Measurements from ENCODE around the gene B3GLCT.

DNA sequence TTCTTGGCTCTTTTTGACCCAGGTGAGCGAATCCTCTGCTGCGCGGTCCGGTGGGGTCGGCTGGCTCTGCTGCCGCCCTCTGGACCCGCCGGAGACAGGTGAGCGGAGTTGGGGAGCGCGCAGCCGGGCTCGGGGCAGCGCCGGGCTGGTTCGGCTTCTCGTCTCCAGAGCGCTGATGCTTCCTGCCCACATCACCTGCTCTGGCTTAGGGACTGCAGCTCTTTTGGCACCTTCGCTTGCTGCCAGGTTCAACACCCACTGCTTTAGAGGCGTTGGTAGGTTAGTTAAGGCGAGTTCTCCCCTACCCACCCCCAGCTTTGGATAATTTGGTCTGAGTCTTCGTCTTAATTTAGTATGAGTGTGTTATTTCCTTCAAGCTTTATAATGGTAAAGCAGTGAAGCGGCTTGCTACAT is 458 bp downstream of the MTUS2 start:
- PRO-cap, result no peak
CAGE:
- cytosol, long polyA minus RNA, result no peak
- cytosol, long polyA plus RNA, result no peak
- long polyA plus RNA, result no peak
- nucleus, long polyA minus RNA, result no peak
- nucleus, long polyA plus RNA, result no peak

- PRO-cap, result no peak
CAGE:
- cytosol, long polyA minus RNA, result no peak
- cytosol, long polyA plus RNA, result no peak
- long polyA plus RNA, result no peak
- nucleus, long polyA minus RNA, result no peak
- nucleus, long polyA plus RNA, result no peak
Measured at GRCh38 chr13:28983521-28983987, 163.4 kb downstream of the MTUS2 start.

- PRO-cap, result no peak
CAGE:
- cytosol, long polyA minus RNA, result no peak
- cytosol, long polyA plus RNA, result no peak
- long polyA plus RNA, result no peak
- nucleus, long polyA minus RNA, result no peak
- nucleus, long polyA plus RNA, result no peak
Measured at GRCh38 chr13:29428152-29429290, 167.0 kb downstream of the SLC7A1 start.

DNA sequence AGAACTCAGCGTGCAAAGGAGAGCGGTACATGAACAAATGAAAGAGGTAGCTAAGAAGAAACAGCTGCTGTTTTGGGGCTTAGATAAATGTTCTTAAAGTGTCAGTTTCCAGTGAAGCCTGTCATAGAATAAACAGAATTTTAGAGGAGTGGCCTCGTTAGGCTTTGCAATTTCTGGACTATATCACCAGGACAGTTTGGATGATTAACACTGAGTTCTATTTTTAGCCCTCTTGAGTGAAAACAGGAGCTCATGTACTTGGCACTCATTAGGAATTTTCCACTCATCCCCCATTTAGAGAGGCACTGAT is 160.5 kb downstream of the SLC7A1 start:
- PRO-cap, result no peak
CAGE:
- cytosol, long polyA minus RNA, result no peak
- cytosol, long polyA plus RNA, result no peak
- long polyA plus RNA, result no peak
- nucleus, long polyA minus RNA, result no peak
- nucleus, long polyA plus RNA, result no peak

- PRO-cap, result no peak
CAGE:
- cytosol, long polyA minus RNA, result no peak
- cytosol, long polyA plus RNA, result no peak
- long polyA plus RNA, result no peak
- nucleus, long polyA minus RNA, result no peak
- nucleus, long polyA plus RNA, result no peak
Measured at GRCh38 chr13:29848536-29848905, 1.9 kb downstream of the UBL3 start.

- PRO-cap, result bidirectional peak, plus-strand start at chr13:29850028, minus-strand start at chr13:29849854
CAGE:
- cytosol, long polyA minus RNA, result start-site peak on the minus strand at chr13:29849518-29849560, 20 reads; start-site peak on the minus strand at chr13:29849650-29849745, 44 reads
- cytosol, long polyA plus RNA, result start-site peak on the minus strand at chr13:29849644-29849658, 32 and 17 reads in 2 replicates
- long polyA plus RNA, result no peak
- nucleus, long polyA minus RNA, result start-site peak on the minus strand at chr13:29849431-29849518, 19 reads; start-site peak on the minus strand at chr13:29849654-29849691, 20 reads; start-site peak on the minus strand at chr13:29849854-29849867, 23 reads
- nucleus, long polyA plus RNA, result no peak
Measured at GRCh38 chr13:29849350-29850142, 871 bp downstream of the UBL3 start.

DNA sequence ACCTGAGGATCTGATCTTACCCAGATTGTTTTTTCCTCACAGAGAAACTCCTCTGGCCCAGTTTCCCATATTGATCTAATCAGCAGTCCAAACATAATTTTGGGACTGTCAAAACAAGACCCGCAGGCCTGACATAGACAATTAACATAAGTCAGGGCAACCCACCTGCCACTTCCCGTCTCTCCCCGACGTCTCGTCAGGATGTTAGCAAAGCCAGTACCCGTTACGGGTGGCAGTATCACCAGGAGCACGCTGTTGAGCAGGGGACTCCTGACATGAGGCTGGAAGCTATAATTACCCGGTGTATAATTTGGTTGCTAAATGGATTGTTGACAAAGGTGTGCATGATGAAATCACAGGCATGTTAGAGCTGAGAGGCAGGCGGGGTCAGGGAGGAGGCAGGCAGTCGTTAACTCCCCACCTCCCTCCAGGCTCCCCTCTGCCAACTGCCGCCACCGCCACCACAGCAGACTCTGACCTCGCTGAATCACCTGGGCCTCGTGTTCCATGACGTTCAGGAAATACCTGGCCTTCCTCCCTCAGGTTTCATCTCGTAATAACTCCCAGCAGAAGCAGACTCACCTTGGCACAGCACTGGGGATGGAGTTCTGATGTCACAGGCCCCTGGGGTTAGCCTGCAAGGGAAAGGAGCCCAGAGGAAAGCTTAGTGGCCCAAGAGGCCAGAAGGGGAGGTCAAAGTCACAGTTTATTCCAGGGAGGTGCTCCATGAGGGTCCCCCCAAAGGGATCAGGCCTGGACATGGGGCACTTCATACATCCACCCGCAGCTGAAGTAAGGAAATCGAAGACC is 198.5 kb downstream of the KATNAL1 start:
- PRO-cap, result no peak
CAGE:
- cytosol, long polyA minus RNA, result no peak
- cytosol, long polyA plus RNA, result no peak
- long polyA plus RNA, result no peak
- nucleus, long polyA minus RNA, result no peak
- nucleus, long polyA plus RNA, result no peak

DNA sequence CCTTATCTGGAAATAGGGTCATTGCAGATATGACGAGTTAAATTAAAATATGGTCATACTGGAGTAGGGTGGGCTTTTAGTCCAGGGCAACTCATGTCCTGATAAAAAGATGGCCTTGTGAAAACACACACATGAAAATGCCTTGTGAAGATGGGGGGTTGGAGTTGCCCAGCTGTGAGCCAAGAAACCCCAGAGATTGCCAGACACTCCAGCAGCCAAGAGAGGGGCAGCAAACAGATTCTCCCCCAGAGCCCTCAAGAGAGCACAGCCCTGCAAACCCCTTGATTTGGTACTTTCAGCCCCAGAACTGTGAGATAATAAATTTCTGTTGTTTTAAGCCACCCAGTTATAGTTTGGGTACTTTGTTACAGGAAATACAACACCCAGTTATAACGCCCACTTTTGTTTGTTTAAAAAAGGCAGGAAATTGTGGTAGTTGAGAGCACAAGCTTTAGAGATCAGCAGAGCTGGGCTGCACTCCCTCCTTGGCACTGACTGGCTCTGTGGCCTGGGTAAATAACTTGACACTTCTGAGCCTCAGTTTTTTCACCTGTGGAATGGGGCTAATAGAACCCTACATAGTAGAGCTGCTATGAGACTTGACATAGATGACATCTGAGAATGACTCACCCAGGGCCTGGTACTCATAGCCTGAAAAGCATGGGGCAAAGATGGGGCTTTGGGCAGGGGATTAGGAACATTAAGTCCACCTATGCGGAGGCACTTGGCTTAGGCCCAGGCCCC is 159.4 kb downstream of the KATNAL1 start:
- PRO-cap, result no peak
CAGE:
- cytosol, long polyA minus RNA, result no peak
- cytosol, long polyA plus RNA, result no peak
- long polyA plus RNA, result no peak
- nucleus, long polyA minus RNA, result no peak
- nucleus, long polyA plus RNA, result no peak

DNA sequence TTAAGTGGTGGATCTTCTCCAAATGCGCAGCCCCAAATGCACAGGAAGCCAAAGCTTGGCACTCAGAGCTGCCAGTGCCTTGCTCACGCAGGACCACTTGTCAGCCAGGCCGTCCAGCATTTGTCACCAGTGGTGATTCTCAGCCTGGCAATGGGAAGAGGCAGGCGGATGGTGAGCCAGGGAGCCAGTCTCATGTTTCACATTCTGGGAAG is 158.5 kb downstream of the KATNAL1 start:
- PRO-cap, result no peak
CAGE:
- cytosol, long polyA minus RNA, result no peak
- cytosol, long polyA plus RNA, result no peak
- long polyA plus RNA, result no peak
- nucleus, long polyA minus RNA, result no peak
- nucleus, long polyA plus RNA, result no peak

DNA sequence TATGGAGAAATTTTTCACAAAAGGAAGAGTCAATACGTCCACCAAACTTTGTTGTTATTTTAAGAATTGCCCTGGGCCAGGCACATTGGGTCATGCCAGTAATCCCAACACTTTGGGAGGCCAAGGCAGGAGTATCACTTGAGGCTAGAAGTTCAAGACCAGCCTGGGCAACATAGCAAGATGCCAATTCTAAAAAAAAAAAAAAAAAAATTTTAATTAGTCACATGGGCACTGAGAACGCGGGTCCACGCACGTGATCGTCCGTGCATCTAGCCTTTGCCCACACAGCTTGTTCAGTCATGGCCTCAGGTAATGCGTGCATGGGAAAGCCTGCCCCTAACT is 11.5 kb downstream of the KATNAL1 start:
- PRO-cap, result no peak
CAGE:
- cytosol, long polyA minus RNA, result no peak
- cytosol, long polyA plus RNA, result no peak
- long polyA plus RNA, result no peak
- nucleus, long polyA minus RNA, result no peak
- nucleus, long polyA plus RNA, result no peak

DNA sequence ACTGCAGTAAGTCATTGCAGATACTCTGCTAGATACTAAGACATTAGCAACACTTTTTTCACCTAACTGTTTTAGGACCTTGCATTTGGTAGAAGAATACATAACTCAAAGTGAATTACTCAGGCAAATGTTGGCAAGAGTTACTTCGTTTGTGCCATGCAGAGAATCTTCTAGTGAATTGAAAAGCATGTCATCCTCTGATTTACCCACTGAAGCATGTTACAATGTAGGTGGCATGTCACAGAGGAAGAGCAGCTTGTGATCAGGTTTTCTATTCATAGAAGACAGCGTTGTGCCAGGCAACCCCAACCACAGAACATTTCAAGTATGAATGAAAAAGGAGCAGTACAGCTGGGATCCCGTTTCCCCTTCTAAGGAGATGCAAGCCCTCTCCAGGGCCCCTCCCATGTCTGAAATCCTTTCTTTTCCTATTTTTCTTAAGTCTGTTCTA is 5.9 kb upstream of the KATNAL1 start:
- PRO-cap, result no peak
CAGE:
- cytosol, long polyA minus RNA, result no peak
- cytosol, long polyA plus RNA, result no peak
- long polyA plus RNA, result no peak
- nucleus, long polyA minus RNA, result no peak
- nucleus, long polyA plus RNA, result no peak

- PRO-cap, result no peak
CAGE:
- cytosol, long polyA minus RNA, result no peak
- cytosol, long polyA plus RNA, result no peak
- long polyA plus RNA, result no peak
- nucleus, long polyA minus RNA, result no peak
- nucleus, long polyA plus RNA, result no peak
Measured at GRCh38 chr13:30340220-30341258, 33.2 kb upstream of the KATNAL1 start.

GRCh38 chr13:30341786-30342783 is 34.7 kb upstream of the KATNAL1 start:
- PRO-cap, result no peak
CAGE:
- cytosol, long polyA minus RNA, result no peak
- cytosol, long polyA plus RNA, result no peak
- long polyA plus RNA, result no peak
- nucleus, long polyA minus RNA, result no peak
- nucleus, long polyA plus RNA, result no peak

DNA sequence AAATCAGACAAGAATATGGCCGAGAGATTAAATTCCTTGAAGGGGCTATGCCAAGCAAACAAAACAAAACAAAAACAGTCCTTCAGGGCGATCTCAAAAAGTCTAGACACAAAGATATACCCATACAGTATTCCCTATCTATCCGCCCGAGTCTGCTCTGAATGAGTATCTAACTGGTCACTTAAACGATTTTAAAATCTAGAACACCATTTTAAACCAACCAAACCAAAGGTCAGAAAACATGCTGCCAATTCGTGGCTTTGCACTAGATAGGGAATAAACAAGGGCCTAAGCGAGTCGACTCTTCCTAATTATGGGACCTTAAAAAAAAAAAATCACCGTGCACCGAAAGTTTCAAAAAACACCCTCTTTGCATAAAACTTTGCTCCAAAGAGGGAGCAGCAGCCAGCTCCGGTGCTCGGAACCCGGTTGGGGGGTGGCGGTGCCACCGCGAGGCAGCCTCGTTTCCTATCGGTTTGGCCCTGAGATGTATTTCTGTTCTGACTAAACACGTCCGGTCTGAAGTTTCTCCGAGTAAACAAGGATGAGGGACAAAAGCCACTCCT is 1.8 kb downstream of the HMGB1 start:
- PRO-cap, result bidirectional peak, plus-strand start at position 522 of the sequence, minus-strand start at position 470 of the sequence
CAGE:
- cytosol, long polyA minus RNA, result no peak
- cytosol, long polyA plus RNA, result no peak
- long polyA plus RNA, result no peak
- nucleus, long polyA minus RNA, result start-site peak on the plus strand centred at position 520 of the sequence, 6 bp wide, 6 reads
- nucleus, long polyA plus RNA, result no peak

GRCh38 chr13:30516874-30517366 is 51.2 kb upstream of the HMGB1 start:
- PRO-cap, result no peak
CAGE:
- cytosol, long polyA minus RNA, result no peak
- cytosol, long polyA plus RNA, result no peak
- long polyA plus RNA, result no peak
- nucleus, long polyA minus RNA, result no peak
- nucleus, long polyA plus RNA, result no peak

DNA sequence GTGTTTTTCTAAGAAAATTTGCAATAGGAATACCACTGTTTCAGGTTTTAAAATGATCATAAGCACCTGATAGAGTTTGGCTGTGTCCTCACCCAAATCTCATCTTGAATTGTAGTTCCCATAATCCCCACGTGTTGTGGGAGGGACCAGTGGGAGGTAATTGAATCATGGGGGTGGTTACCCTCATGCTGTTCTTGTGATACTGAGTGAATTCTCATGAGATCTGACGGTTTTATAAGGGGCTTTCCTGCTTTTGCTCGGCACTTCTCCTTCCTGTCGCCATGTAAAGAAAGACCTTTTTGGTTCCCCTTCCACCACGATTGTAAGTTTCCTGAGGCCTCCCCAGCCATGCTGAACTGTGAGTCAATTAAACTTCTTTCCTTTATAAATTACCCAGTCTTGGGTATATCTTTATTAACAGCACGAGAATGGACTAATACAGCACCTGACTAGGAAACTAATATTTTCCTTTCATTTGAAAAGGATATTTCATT is 69.7 kb upstream of the USPL1 start:
- PRO-cap, result no peak
CAGE:
- cytosol, long polyA minus RNA, result no peak
- cytosol, long polyA plus RNA, result no peak
- long polyA plus RNA, result no peak
- nucleus, long polyA minus RNA, result no peak
- nucleus, long polyA plus RNA, result no peak

DNA sequence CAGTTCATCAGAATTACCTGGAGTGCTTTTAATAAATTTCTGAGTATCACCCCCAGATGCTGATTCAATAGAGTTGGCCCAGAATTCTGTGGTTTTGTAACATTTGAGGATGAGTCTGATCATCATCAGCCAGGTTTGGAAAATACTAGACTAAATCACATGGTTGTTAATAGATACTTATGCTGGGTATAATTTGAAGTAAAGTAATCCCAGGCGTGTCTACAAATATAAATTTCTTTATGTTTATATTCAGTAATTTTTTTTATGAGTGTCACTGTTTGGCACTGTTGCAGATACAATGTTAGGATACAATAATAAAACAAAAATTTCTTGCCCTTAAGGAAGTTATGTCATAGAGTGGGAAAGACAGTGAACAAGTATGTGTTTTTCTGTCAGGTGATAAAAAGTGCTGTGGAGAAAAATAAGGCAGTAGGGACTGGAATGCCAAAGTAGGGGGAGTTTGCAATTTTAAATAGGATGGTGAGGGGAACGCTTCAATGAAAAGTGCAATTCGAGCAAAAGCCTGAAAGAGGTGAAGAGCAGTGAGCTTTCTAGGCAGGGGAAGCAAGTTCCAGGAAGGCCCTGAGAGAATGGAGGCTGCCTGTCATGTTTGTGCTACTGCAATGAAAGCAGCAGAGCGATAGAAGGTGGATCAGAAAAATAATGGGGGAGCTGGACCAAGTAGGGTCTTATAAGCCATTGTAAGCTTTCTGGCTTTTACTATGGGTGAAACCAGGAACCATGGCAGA is 5.1 kb downstream of the USPL1 start:
- PRO-cap, result no peak
CAGE:
- cytosol, long polyA minus RNA, result no peak
- cytosol, long polyA plus RNA, result no peak
- long polyA plus RNA, result no peak
- nucleus, long polyA minus RNA, result no peak
- nucleus, long polyA plus RNA, result no peak

- PRO-cap, result no peak
CAGE:
- cytosol, long polyA minus RNA, result no peak
- cytosol, long polyA plus RNA, result no peak
- long polyA plus RNA, result no peak
- nucleus, long polyA minus RNA, result no peak
- nucleus, long polyA plus RNA, result no peak
Measured at GRCh38 chr13:30718854-30719529, 16.4 kb upstream of the ALOX5AP start.

DNA sequence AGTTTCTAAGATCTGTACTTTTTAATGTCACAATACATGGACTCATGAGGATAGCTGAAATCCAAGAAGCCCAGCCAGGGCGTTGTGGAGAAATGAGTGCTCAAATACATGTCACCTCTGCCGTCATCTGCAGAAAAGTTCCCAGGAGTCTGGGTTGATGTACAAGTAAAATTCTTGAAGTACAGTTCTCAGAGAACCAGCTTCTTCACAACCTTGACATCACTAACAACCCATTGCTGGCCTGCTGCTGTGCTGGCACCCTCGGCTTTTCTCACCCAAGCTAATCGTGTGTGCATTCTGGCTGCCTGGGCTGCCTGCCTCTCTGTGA is 50.7 kb upstream of the MEDAG start:
- PRO-cap, result no peak
CAGE:
- cytosol, long polyA minus RNA, result no peak
- cytosol, long polyA plus RNA, result no peak
- long polyA plus RNA, result no peak
- nucleus, long polyA minus RNA, result no peak
- nucleus, long polyA plus RNA, result no peak

DNA sequence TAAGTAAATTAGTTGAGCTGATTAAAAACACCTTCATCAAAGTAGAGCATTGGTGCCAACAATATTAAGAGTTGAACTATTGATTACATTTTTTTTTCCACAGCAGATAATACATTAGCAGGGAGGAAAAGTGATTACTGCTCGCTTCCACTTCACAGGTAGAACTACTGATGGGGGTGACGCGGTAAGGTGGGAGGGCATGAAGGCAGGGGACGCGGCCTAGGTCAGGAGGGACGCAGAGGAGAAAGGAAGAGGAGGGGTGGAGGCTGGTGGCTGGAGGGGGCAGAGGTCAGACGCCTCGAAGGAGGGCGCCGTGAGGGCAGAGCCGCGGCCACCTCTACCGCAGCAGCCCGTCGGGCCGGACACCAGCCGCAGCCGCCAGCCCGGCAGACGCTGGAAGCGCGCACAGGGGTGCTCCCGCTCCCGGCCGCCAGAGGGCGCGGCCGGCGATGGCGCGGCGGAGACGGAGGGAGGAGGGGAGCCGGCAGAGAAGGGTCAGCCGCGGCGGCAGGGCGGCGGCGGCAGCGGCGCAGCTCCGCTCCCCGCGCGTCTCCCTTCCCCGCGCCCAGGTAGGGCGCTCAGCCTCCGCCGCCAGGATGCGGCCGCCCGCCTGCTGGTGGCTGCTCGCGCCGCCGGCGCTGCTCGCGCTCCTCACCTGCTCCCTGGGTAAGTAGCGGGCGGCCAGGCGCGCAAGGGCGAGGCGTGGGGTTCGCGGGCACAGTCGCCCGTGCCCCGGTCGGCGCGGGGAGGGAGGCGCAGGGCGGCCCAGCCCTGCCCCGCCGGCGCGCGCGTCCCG is at the start of gene B3GLCT:
Gene B3GLCT, plus strand, starts transcription at position 487 of the 796 bp plus-strand sequence.
- PRO-cap, result bidirectional peak, plus-strand start at position 487 of the sequence, minus-strand start at position 364 of the sequence
CAGE:
- cytosol, long polyA minus RNA, result start-site peak on the plus strand centred at position 482 of the sequence, 73 bp wide, 17 reads
- cytosol, long polyA plus RNA, result start-site peak on the plus strand centred at position 479 of the sequence, 39 bp wide, 82 and 39 reads in 2 replicates
- long polyA plus RNA, result start-site peak on the plus strand centred at position 496 of the sequence, 56 bp wide, 171 and 114 reads in 2 replicates
- nucleus, long polyA minus RNA, result start-site peak on the plus strand centred at position 511 of the sequence, 56 bp wide, 285 reads
- nucleus, long polyA plus RNA, result start-site peak on the plus strand centred at position 462 of the sequence, 73 bp wide, 80 and 92 reads in 2 replicates